Ovary (tissue), 7 donors: ENCODE results near the gene ARHGAP25.

GRCh38 chr2:66444946-66445636, 10.2 kb downstream of the MEIS1 start:
- PRO-cap, 7 experiments, result peak in 3 of 7 experiments; most common plus-strand start chr2:66445425 (in 3); most common minus-strand start chr2:66445241 (in 1)
- RAMPAGE, long total RNA, 2 experiments, result no peak in any of the 2 experiments

- PRO-cap, 7 experiments, result no peak in any of the 7 experiments
- RAMPAGE, long total RNA, 2 experiments, result no peak in any of the 2 experiments
Observed at GRCh38 chr2:66533142-66533590, 98.2 kb downstream of the MEIS1 start.

GRCh38 chr2:66553592-66553812, 118.6 kb downstream of the MEIS1 start:
- PRO-cap, 7 experiments, result no peak in any of the 7 experiments
- RAMPAGE, long total RNA, 2 experiments, result no peak in any of the 2 experiments

- PRO-cap, 7 experiments, result peak in 6 of 7 experiments; most common plus-strand start chr2:66583807 (in 2); most common minus-strand start chr2:66583766 (in 6)
- RAMPAGE, long total RNA, 2 experiments, result no peak in any of the 2 experiments
Observed at GRCh38 chr2:66583538-66584064, 148.7 kb downstream of the MEIS1 start.

DNA sequence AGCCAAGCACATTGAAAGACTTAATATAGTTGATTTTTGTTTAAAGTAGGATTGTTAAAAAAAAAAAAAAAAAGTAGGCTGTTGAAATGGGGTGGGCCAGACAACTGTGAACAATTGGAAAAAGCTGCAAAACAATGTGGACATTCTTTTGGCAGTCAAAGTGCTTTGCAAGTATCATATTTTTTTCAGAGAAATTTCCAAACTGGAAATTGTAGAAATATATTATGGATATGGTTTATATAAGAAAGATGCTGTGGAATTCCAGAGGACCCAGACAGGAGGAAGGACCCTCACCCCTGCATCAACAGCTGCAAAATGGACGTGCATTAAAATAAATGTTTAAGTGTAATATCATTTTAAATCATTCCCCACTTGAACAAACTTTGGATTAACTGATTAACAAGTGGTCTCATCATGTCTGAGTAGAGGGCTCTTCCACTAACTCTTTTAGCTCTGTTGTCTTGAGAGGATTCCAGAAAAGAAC, 82.2 kb downstream of the ETAA1 start:
- PRO-cap, 7 experiments, result no peak in any of the 7 experiments
- RAMPAGE, long total RNA, 2 experiments, result no peak in any of the 2 experiments

- PRO-cap, 7 experiments, result no peak in any of the 7 experiments
- RAMPAGE, long total RNA, 2 experiments, result no peak in any of the 2 experiments
Observed at GRCh38 chr2:67573026-67573586, 176.0 kb downstream of the ETAA1 start.

- PRO-cap, 7 experiments, result peak in 1 of 7 experiments; most common minus-strand start chr2:67666354 (in 1)
- RAMPAGE, long total RNA, 2 experiments, result no peak in any of the 2 experiments
Observed at GRCh38 chr2:67666142-67666452, 269.0 kb downstream of the ETAA1 start.

DNA sequence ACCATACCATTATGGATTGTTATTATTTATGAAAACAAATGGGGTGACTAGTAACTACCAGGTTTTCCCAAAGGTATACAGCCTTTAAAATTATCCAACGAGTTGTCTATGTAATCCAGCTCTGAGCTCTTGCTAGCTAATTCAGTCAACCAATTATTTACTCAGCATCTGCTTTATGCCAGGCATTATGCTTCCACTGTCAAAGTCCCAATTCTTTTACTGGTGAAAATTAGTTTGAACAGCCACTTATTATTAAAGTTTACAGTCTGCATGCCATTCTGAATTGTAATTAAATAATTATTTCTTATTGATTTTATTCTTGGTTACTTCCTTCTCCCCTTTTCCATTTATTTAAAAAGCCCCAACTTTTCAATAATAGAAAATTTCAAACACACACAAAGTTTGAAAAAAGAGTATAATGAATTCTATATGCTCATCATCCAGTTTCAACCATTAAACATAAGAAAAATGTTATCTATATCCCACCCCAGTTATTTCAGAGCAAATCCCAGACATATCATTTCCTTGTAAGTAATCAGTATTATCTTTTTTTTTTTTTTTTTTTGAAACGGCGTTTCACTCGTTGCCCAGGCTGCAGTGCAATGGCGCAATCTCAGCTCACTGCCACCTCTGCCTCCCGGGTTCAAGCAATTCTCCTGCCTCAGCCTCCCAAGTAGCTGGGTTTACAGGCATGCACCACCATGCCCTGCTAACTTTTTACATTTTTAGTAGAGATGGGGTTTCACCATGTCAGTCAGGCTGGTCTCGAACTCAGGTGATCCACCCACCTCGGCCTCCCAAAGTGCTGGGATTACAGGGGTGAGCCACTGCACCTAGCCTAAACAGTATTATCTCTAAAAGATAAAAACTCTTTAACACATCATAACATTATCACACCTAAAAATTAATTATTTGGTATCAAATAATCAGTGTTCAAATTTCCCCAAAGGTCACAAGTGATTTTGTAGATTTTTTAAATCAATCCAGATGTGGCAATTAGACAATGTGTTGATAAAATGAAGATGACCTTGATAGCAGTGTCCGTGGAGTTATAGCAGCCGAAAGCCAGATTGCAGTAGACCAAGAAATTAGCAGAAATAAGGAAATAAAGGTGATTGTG, 47.3 kb downstream of the PPP3R1 start:
- PRO-cap, 7 experiments, result no peak in any of the 7 experiments
- RAMPAGE, long total RNA, 2 experiments, result no peak in any of the 2 experiments

- PRO-cap, 7 experiments, result peak in 5 of 7 experiments; most common plus-strand start chr2:68251603 (in 3); most common minus-strand start chr2:68251172 (in 1)
- RAMPAGE, long total RNA, 2 experiments, result no peak in any of the 2 experiments
Observed at GRCh38 chr2:68251006-68251684, 1.2 kb downstream of the PPP3R1 start.

- PRO-cap, 7 experiments, result no peak in any of the 7 experiments
- RAMPAGE, long total RNA, 2 experiments, result no peak in any of the 2 experiments
Observed at GRCh38 chr2:68426557-68426723, 40.7 kb downstream of the FBXO48 start.

GRCh38 chr2:68714730-68715769, 19.6 kb upstream of the ARHGAP25 start:
- PRO-cap, 7 experiments, result no peak in any of the 7 experiments
- RAMPAGE, long total RNA, 2 experiments, result no peak in any of the 2 experiments

DNA sequence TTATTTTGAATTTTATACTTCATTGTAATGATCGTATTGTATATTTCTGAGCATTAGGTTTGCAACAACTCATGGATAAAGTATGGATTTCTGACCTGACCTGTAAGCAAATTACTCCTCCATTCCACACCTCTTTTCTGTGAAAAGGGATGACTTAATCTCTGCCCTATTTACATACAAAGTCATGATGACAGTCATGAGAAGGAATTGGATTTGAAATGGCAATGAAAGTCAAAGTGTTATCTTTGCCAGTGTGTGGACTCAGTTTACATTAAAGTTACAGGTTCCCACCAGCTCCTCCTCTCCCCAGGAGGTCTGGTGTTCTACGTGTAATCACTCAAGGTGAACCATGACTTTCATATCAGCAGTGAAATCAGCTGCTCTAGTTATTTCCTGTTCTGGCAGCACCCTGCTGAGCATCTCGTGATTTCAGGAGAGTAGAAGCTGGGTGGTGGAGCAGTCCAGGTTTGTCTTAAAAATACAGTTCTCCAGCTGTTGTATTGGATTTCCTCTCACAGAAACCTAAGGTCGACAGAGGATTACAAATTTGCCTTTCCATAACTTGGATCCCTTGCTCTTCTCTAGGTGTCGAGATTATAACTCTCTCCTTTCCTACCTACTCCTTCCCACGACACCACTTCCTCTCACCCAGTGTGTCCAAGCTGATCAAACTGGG, 13.2 kb upstream of the ARHGAP25 start:
- PRO-cap, 7 experiments, result no peak in any of the 7 experiments
- RAMPAGE, long total RNA, 2 experiments, result no peak in any of the 2 experiments

DNA sequence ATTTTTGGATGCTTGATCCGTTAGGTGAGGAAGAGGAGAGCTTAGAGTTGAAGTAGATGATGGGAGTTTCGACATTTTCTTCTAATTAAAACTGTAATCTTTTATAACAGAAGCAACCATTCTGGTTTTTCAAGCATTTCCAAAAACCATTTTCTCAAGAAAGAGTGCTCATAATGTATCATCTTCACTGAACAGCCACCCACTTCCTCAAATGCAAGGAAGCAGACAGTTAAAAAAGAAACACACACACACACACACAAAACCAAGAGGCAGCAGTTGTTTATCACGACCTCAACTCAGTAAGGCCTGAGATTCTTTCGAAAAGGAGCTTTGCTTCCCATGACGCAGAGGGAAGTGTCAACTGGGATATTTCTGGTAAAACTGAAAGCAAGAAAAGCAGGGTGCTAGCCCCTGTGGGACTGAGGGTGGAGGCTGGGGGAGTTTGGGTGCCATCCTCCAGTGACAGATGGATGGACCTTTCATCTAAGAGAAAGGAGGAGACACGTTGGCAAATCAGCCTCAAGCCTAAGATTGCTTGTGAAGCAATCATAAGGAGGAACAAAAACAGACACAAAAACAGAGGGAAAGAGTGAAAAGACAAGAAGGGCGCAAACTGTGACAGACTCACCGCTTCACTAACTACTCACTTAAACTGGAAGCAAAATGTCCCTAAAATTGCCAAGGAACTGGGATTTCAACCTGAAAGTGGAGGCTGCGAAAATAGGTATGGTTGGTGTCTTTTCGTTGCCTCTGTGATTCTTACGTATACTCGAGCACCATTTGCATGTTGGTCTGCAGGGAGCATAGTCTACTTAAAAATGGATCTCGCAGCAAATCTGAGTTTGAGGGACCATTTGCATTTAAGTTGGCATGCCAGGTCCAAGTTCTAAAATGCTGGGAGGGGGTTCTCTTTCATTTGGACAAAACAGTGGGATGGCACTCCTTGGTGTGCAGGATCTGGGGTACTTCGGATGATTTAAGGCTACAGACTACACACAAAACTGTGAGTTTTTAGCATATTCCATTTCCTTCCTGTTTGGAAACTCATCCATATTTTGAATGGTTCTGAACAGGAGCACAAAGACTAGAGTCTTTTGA, at the start of gene ARHGAP25:
Gene ARHGAP25 (plus strand): TSS at position 275 of the 1,098 bp plus-strand sequence.
- PRO-cap, 7 experiments, result peak in 1 of 7 experiments; most common plus-strand start position 579 of the sequence (in 1)
- RAMPAGE, long total RNA, 2 experiments, result start-site peak on the plus strand in 2 of 2 experiments, centred at positions 408 to 416 of the sequence, 14 to 21 reads per replicate

DNA sequence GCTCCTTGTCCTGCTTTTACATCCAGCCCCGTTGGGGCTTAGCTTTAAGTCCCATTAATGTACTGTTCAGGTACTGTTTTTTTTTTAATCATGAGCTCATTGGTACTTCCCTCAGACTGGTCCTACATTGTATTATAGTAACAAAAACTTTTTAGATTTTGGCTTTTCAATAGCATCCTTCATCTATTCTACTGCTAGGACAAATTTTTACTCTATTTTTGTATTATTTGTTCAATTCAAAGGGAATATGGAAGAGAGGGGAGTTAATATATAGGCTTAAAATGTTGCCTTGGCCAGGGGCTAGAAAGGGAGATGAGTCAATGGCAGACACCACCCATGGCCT, 18.3 kb downstream of the GKN1 start:
- PRO-cap, 7 experiments, result no peak in any of the 7 experiments
- RAMPAGE, long total RNA, 2 experiments, result no peak in any of the 2 experiments

- PRO-cap, 7 experiments, result no peak in any of the 7 experiments
- RAMPAGE, long total RNA, 2 experiments, result no peak in any of the 2 experiments
Observed at GRCh38 chr2:69083108-69083917, 70.3 kb downstream of the ANTXR1 start.

DNA sequence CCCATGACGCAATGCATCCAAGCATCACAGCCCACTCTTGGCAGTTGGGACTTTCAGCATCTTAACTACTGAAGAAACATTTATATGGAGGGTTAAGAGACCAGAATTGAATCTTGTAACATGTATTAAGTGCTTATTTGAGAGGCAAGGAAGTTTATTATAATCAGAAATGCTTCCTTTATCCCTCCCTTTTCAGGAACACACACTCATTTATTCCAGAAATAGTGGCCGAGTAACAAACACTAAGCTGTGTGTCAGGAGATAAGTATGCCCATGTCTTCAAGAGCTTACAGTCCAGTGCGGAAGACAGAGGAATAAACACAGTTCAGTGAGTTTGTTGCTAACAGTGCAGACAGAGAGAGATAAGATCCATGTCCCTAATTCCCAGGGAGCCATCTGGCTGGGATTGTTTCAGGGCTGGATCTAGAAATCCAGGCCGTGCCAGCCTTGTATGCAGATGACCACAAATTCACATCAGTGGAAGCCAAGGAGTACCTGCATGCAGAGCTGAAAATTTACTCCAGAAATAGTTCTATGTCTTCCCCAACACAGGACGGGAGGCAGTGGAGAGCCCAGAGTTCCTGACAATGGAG, 151.4 kb downstream of the ANTXR1 start:
- PRO-cap, 7 experiments, result no peak in any of the 7 experiments
- RAMPAGE, long total RNA, 2 experiments, result no peak in any of the 2 experiments

- PRO-cap, 7 experiments, result peak in 1 of 7 experiments; most common plus-strand start chr2:69254228 (in 1); most common minus-strand start chr2:69253888 (in 1)
- RAMPAGE, long total RNA, 2 experiments, result no peak in any of the 2 experiments
Observed at GRCh38 chr2:69253589-69254399, 133.2 kb downstream of the GFPT1 start.

- PRO-cap, 7 experiments, result peak in 6 of 7 experiments; most common plus-strand start chr2:69306600 (in 5); most common minus-strand start chr2:69306189 (in 1)
- RAMPAGE, long total RNA, 2 experiments, result no peak in any of the 2 experiments
Observed at GRCh38 chr2:69306095-69306768, 80.8 kb downstream of the GFPT1 start.

GRCh38 chr2:69436467-69437245, 579 bp downstream of the NFU1 start:
- PRO-cap, 7 experiments, result peak in 7 of 7 experiments; most common plus-strand start chr2:69437082 (in 7); most common minus-strand start chr2:69437124 (in 4)
- RAMPAGE, long total RNA, 2 experiments, result no peak in any of the 2 experiments

- PRO-cap, 7 experiments, result no peak in any of the 7 experiments
- RAMPAGE, long total RNA, 2 experiments, result no peak in any of the 2 experiments
Observed at GRCh38 chr2:69567079-69567610, 76.4 kb downstream of the AAK1 start.